Bronchus fibroblast of lung (primary cell): Measurements from ENCODE around the gene CABCOCO1.

GRCh38 chr10:61330754-61331084 is 122.5 kb downstream of the TMEM26 start:
- RAMPAGE, long total RNA = no peak

GRCh38 chr10:61451945-61452512 is 1.2 kb downstream of the TMEM26 start:
- RAMPAGE, long total RNA = no peak

- RAMPAGE, long total RNA = start-site peak on the plus strand at chr10:61662920-61662942, 28 and 23 reads in 2 replicates
These were observed at the start of gene CABCOCO1 for GRCh38 chr10:61662625-61663436. TSS of gene CABCOCO1 (plus strand) at chr10:61662929.

DNA sequence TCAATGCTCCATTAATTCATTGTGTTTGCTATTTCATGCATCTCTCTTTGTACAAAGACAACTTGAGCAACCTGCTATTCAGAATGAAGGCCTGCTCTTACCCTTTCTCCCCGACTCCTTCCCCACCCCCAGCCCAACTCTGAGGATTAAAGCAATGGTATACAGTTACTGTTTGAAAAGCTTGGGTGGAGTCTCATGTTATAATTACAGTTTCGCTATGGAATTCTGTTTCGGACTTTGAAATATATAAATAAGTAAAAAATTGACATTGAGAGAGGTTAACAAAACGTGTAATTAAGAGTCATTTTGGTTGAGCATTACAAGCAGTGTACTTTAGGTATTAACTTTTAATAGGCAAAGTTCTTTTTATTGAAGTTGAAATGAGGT is 93.0 kb downstream of the ARID5B start:
- RAMPAGE, long total RNA = no peak

DNA sequence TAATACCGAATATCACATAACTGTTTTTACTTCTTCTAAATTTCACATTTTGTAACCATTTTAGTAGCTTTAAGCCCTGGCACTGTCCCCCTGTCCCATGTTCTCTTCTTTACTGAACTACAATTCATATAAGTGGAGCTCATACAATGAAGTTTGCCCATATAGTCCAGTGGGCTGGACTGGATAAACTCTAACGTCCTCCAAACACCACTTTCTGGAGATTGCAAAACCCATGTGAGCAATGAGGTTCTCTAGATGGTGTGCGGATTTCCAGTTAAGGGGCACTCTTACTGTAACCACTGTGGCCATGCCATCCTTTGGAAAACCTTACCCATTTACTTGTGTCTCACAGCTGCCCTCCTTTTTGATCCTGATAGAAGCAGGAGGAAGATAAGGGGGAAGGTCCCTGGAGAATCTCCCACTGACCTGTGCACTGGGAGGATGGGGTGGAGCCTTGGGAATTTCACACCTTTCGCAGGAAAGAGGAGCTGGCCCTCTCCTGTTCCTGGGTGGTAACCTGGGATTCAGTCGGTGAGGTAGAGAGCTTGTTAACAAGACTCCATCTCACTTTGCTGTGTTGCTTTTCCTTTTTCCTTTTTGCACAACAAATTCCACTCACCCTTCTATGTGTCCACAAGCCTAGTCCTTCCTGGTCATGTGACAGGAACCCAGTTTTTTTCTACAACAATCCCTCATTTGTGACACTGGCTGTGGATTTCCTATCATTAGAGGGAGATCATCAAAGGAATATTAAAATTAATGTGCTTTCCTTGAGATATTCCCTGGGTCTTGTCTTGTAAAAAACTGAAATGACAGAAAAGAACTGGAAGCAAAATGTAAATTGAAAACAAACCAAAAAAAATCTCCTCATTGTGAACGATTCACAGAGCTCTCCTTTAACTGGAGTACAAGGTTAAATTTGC is 120.7 kb downstream of the ARID5B start:
- RAMPAGE, long total RNA = no peak

- RAMPAGE, long total RNA = no peak
These were observed 144.4 kb downstream of the ARID5B start for GRCh38 chr10:62045732-62046484.

DNA sequence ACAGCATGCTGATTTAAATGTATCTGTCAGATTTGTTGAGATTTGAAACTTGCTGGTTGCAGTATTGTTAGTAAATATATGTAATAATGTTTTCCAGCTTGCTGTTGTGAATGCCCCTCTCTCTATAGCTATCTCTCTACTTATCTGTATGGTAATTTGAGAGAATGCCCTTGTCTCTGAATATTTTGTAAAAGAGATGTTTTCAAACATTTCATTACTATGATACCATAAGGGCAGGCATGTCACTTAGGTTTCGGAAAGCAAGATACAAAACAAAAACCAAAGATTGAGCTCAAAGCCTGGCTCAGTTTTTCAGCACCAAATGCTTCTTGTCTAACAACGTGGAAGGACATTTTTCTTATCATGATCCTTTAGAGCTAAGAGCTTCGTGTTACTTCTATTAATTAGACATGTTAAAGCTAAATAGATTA is 148.8 kb downstream of the ARID5B start:
- RAMPAGE, long total RNA = no peak

GRCh38 chr10:62093653-62094391 is 174.8 kb downstream of the RTKN2 start:
- RAMPAGE, long total RNA = no peak

GRCh38 chr10:62186944-62187759 is 81.5 kb downstream of the RTKN2 start:
- RAMPAGE, long total RNA = no peak

DNA sequence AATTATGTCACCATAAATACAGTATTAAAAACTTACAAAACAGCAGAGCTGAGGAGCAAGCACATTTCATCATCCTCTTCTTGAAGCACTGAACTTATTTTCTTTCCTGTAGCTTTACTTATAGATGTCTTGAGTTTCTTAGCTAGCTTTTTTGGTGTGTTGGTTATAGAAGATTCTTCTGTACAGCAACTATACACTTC is 32.7 kb downstream of the RTKN2 start:
- RAMPAGE, long total RNA = no peak

DNA sequence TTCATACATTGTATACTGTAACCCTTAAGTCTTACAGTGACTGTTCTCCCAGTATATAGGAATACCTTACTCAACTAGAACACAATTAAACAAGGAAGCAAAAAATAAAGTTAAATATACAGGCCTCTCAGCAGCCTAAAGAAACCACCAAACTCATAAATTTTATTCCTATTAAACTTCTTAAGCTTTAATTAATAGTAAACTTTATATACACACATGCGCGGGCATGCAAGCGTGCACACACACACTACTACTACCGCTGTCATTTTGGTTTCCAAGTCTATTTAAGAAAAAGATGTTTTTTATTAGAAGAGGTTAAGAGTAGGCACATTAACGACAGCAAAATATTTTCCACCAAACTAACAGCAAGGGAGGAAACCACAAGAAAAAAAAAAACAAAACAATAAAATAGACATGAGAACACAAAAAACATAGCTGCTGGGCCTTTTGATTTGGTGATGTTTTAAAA is 28.7 kb downstream of the RTKN2 start:
- RAMPAGE, long total RNA = no peak

DNA sequence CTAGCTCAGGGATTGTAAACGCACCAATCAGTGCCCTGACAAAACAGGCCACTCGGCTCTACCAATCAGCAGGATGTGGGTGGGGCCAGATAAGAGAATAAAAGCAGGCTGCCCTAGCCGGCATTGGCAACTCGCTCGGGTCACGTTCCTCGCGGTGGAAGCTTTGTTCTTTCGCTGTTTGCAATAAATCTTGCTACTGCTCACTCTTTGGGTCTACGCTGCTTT is 12.5 kb upstream of the RTKN2 start:
- RAMPAGE, long total RNA = no peak

GRCh38 chr10:62503090-62503557 is 129.0 kb downstream of the ZNF365 start:
- RAMPAGE, long total RNA = no peak

DNA sequence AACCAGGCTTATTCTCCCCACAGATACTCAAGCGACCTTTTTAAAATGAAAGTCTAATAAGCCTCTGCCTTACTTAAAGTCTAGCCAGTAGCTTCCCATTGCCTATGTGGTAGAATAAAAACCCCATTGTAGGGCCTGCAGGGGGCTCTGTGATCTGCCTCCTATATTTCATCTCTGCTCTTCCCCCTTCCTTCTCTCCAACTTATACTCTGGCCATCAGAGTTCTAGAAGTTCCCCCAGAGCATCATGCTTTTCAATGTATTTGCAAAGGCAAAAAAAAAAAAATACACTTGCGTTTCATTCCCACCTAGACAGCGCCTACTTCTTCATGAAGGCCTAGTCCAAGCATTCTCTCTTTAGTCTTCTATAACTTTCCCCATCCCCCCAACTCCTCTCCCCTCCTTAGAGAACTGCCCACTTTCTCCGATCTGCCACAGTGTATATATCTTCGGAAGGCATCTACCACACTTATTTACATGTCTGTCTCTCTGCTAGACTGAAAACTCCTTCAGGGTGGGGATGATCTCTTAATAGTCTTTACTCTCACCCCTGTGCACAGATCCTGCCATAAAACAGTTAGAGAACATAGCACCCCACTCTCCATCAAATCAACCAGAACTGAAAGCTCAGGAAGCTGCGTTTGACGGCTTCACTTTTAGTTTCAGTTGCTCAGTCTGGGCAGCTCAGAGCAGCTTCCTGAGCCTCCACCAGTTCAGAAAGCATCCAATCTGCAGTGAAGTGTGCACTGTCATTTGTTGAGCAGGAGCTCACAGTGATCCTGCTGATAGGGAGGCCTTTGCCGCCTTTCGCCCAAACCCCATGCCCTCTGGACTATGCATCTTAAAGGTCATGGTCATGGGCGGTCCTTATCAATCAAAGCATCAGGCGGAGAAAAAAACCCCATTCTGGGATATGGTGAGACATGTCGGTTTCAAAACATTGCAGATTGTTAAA is 167.4 kb upstream of the ADO start:
- RAMPAGE, long total RNA = no peak

DNA sequence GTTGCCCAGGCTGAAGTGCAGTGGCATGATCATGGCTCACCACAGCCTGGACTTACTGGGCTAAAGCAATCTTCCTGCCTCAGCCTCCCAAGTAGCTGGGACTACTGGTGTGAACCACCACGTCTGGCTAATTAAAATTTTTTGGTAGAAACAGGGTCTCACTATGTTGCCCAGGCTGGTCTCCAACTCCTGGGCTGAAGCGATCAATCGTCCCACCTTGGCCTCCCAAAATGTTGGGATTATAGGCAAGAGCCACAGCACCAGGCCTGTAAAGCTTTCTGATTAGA is 54.3 kb downstream of the NRBF2 start:
- RAMPAGE, long total RNA = no peak

GRCh38 chr10:63197309-63197709 is 64.2 kb downstream of the NRBF2 start:
- RAMPAGE, long total RNA = no peak

DNA sequence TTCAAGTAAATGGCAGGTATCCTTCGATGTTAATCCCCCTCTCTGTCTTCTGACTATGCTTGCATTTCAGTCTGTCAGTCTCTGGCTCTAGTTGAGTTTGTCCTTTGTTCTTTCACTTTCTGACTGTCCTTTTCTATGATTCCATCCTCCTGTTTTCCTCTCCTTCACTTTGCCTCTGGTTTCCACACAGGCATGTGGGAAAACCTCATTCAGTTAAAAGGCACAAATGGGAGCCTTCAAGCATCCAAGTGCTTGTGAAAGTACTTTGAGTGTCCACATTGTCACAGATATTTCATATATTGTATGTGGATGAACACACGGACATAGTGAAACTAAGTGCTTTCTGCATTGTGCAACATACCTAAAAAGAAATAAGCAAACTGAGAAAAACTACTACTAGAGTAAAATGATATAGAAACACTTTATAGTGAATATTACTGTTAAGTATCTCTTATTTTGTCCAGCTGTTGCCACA is 71.6 kb downstream of the NRBF2 start:
- RAMPAGE, long total RNA = no peak

- RAMPAGE, long total RNA = no peak
These were observed 146.3 kb downstream of the JMJD1C start for GRCh38 chr10:63319336-63320073.

- RAMPAGE, long total RNA = no peak
These were observed 134.3 kb downstream of the JMJD1C start for GRCh38 chr10:63331208-63332113.

DNA sequence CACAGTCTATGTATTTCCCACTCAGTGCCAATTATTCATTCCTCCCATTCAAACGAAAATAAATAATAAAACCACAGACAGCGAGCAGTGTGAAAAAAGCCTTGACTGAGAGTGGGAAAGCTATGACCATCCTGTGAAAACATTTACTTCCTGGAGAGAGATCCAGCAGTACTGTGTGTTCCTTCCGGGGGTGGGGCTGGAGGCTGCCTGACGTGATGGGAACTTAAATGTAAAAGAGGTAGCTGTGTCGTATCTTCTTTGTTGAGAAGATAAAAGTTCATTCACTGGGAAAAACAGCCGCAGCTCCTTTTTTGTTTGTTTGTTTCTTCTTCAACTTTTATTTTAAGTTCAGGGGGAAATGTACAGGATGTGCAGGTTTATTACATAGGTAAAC is 278.0 kb downstream of the REEP3 start:
- RAMPAGE, long total RNA = no peak